ENCODE measurements around a stretch of chr2.

DNA sequence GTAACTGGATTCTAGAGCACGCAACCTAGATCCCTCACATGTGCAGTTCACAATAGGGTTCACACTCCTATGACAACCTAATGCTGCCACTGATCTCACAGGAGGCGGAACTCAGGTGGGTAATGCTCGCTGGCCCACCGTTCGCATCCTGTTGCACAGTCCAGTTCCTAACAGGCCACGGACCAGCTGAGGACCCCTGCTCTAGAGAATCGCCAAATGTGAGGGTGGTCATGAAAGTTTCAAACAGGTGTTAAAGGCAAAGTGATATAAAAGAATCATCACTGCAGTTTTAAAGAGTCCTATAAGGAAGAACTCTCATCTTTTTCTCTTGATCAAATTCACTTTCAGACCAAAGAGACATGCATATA is 106.3 kb downstream of the MEMO1 start:
- RAMPAGE, long total RNA = no peak
- RRBS = no CpG with 5 or more reads among the region's 7 CpGs
PRO-cap:
- standard = no peak
- CoPRO, capped RNA only, 2 experiments = no peak in any of the 2 experiments
- CoPRO, capped and uncapped RNA, 2 experiments = no peak in any of the 2 experiments
- CoPRO, uncapped RNA only, 2 experiments = no peak in any of the 2 experiments
CAGE:
- cytosol, long polyA plus RNA = no peak
- long polyA plus RNA = no peak
- nucleolus, long total RNA = no peak
- nucleus, long polyA plus RNA = no peak

DNA sequence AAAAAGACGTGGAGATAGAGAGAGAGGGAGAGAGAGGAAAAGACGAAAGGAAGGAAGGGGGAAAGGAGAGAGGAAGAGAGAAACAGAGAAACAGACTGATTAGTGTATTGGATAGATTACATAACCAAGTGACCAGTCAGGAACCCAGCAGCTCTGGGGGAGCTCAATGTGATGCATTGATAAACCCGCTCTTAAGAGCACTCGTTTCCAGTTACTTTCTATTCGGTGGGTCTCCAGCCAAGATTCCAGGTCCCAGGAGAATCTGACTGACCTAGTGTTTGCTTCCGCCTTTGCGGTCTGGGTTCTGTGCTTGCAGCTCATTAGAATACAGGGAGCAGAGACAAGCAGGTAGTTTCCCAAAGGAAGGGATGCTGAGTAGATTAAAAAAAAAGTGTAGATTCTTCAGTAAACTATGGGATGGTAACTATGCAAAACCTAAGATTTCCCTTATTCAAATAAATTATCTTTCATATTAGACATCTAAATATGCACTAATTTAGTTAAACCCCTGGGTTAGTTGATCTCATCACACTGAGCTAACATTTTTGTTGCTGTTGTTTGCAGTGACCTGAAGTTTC is 866 bp upstream of the SPAST start:
- RAMPAGE, long total RNA = no peak
- RRBS = no CpG with 5 or more reads among the region's 7 CpGs
PRO-cap:
- standard = bidirectional peak, plus-strand start at position 221 of the sequence, minus-strand start at position 245 of the sequence
- CoPRO, capped RNA only, 2 experiments = no peak in any of the 2 experiments
- CoPRO, capped and uncapped RNA, 2 experiments = no peak in any of the 2 experiments
- CoPRO, uncapped RNA only, 2 experiments = no peak in any of the 2 experiments
CAGE:
- cytosol, long polyA plus RNA = no peak
- long polyA plus RNA = no peak
- nucleolus, long total RNA = no peak
- nucleus, long polyA plus RNA = no peak

- RAMPAGE, long total RNA = no peak
- RRBS = no CpG with 5 or more reads among the region's 6 CpGs
PRO-cap:
- standard = no peak
- CoPRO, capped RNA only, 2 experiments = no peak in any of the 2 experiments
- CoPRO, capped and uncapped RNA, 2 experiments = no peak in any of the 2 experiments
- CoPRO, uncapped RNA only, 2 experiments = no peak in any of the 2 experiments
CAGE:
- cytosol, long polyA plus RNA = no peak
- long polyA plus RNA = no peak
- nucleolus, long total RNA = no peak
- nucleus, long polyA plus RNA = no peak
Measured at GRCh38 chr2:32201166-32201753, 35.6 kb downstream of the SLC30A6 start.

DNA sequence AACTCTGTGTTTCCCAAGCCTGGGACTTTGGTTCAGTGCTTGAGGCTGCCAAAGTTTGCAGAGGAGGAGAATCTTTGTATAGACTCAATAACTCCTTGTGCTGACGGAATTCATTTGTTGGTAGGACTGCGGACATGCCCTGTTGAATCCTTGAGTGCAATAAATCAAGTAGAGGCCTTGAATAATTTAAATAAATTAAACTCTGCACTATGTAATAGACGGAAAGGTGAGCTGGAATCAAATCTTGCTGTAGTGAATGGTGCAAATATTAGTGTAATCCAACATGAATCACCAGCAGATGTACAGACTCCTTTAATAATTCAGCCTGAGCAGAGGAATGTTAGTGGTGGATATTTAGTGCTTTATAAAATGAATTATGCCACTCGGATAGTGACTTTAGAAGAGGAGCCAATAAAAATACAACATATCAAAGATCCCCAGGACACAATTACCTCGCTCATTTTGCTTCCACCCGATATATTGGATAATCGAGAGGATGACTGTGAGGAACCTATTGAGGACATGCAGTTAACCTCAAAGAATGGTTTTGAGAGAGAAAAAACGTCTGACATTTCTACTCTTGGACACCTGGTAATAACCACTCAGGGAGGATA is 58.7 kb downstream of the BIRC6 start:
- RAMPAGE, long total RNA = no peak
- RRBS = no CpG with 5 or more reads among the region's 8 CpGs
PRO-cap:
- standard = no peak
- CoPRO, capped RNA only, 2 experiments = no peak in any of the 2 experiments
- CoPRO, capped and uncapped RNA, 2 experiments = no peak in any of the 2 experiments
- CoPRO, uncapped RNA only, 2 experiments = no peak in any of the 2 experiments
CAGE:
- cytosol, long polyA plus RNA = no peak
- long polyA plus RNA = no peak
- nucleolus, long total RNA = no peak
- nucleus, long polyA plus RNA = no peak

GRCh38 chr2:32555520-32556413 is 72.1 kb upstream of the TTC27 start:
- RAMPAGE, long total RNA = no peak
- RRBS = no CpG with 5 or more reads among the region's 11 CpGs
PRO-cap:
- standard = no peak
- CoPRO, capped RNA only, 2 experiments = no peak in any of the 2 experiments
- CoPRO, capped and uncapped RNA, 2 experiments = no peak in any of the 2 experiments
- CoPRO, uncapped RNA only, 2 experiments = peak in 2 of 2 experiments; most common plus-strand start chr2:32555768 (in 1)
CAGE:
- cytosol, long polyA plus RNA = no peak
- long polyA plus RNA = no peak
- nucleolus, long total RNA = no peak
- nucleus, long polyA plus RNA = no peak

DNA sequence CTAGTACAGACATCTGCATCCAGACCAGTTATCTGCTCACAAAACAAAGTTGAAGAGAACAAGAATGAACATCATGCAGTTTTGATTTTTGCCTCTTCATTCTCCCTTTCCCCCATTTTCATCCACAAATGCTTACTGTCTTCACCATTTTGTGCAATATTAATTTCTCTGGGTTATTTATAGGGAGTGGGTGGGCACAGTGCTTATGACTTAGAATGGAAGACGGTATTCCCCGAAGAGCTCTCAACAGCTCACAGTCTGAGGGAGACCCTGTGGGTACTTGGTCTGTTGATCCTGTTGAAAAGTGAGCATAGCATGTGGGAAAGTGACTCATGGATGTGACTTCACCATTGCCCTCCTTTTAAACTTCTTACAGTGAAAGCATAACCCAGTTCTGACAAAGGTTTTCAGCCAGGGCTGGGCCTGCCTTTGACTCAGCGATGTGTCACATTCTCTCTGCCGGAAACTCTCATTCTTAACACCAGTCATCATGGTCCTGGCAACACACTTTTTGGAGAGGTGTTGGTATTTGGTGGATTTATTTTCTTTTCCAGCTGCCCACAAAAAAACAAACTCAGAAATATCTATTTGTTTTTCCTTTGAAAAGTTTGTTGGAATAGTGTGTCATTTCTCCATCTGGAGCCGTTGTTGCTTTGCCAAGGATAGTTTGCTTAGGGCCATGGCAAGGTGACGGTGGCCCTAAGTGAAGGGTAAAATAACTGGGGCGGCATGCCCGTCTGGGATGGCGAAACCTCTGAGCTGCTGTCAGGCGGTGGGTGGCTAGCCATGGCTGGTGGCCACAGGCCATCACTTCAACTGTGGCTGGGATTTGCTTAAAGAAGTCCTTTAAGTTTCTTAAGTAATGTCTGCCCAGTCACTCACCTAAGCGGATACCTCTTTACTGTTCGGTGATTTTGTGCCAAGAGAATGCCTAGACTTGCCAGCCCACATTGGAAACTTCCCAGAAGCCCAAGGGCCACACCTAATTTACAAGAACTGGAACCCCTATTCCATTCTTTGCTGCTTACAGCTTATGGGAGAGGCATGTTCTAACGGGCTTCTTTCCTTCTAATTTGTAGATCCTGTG is 123.2 kb downstream of the LTBP1 start:
- RAMPAGE, long total RNA = no peak
- RRBS = no CpG with 5 or more reads among the region's 13 CpGs
PRO-cap:
- standard = no peak
- CoPRO, capped RNA only, 2 experiments = no peak in any of the 2 experiments
- CoPRO, capped and uncapped RNA, 2 experiments = no peak in any of the 2 experiments
- CoPRO, uncapped RNA only, 2 experiments = no peak in any of the 2 experiments
CAGE:
- cytosol, long polyA plus RNA = no peak
- long polyA plus RNA = no peak
- nucleolus, long total RNA = no peak
- nucleus, long polyA plus RNA = no peak

- RAMPAGE, long total RNA = no peak
- RRBS = no CpG with 5 or more reads among the region's 16 CpGs
PRO-cap:
- standard = no peak
- CoPRO, capped RNA only, 2 experiments = no peak in any of the 2 experiments
- CoPRO, capped and uncapped RNA, 2 experiments = no peak in any of the 2 experiments
- CoPRO, uncapped RNA only, 2 experiments = no peak in any of the 2 experiments
CAGE:
- cytosol, long polyA plus RNA = no peak
- long polyA plus RNA = no peak
- nucleolus, long total RNA = no peak
- nucleus, long polyA plus RNA = no peak
Measured at GRCh38 chr2:33214250-33214921, 262.1 kb upstream of the RASGRP3 start.

DNA sequence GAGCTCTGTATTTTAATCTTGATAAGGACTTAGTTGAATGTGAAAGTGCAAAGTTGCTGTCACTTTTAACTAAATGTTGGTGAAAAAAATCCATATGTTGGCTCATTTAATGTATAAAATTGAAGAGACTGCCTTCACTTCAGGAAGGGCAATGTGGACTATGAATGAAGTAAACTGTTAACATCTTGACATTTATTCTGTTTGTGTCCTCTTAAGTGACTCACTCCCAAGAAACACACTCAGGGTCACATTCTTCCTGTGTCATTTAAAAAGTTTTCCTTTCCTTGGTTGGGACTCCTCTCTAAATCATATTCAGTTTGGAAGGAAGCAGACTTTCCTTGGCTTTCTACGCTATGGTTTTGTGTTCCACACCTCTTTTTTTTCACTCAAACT is 256.5 kb upstream of the RASGRP3 start:
- RAMPAGE, long total RNA = no peak
- RRBS = no CpG with 5 or more reads among the region's 1 CpG
PRO-cap:
- standard = no peak
- CoPRO, capped RNA only, 2 experiments = no peak in any of the 2 experiments
- CoPRO, capped and uncapped RNA, 2 experiments = no peak in any of the 2 experiments
- CoPRO, uncapped RNA only, 2 experiments = no peak in any of the 2 experiments
CAGE:
- cytosol, long polyA plus RNA = no peak
- long polyA plus RNA = no peak
- nucleolus, long total RNA = no peak
- nucleus, long polyA plus RNA = no peak

- RAMPAGE, long total RNA = no peak
- RRBS = no CpG with 5 or more reads among the region's 4 CpGs
PRO-cap:
- standard = no peak
- CoPRO, capped RNA only, 2 experiments = no peak in any of the 2 experiments
- CoPRO, capped and uncapped RNA, 2 experiments = no peak in any of the 2 experiments
- CoPRO, uncapped RNA only, 2 experiments = no peak in any of the 2 experiments
CAGE:
- cytosol, long polyA plus RNA = no peak
- long polyA plus RNA = no peak
- nucleolus, long total RNA = no peak
- nucleus, long polyA plus RNA = no peak
Measured at GRCh38 chr2:33338514-33338890, 137.9 kb upstream of the RASGRP3 start.

- RAMPAGE, long total RNA = no peak
- RRBS = no CpG with 5 or more reads among the region's 7 CpGs
PRO-cap:
- standard = no peak
- CoPRO, capped RNA only, 2 experiments = no peak in any of the 2 experiments
- CoPRO, capped and uncapped RNA, 2 experiments = no peak in any of the 2 experiments
- CoPRO, uncapped RNA only, 2 experiments = no peak in any of the 2 experiments
CAGE:
- cytosol, long polyA plus RNA = no peak
- long polyA plus RNA = no peak
- nucleolus, long total RNA = no peak
- nucleus, long polyA plus RNA = no peak
Measured at GRCh38 chr2:33558581-33559096, 40.5 kb downstream of the FAM98A start.

DNA sequence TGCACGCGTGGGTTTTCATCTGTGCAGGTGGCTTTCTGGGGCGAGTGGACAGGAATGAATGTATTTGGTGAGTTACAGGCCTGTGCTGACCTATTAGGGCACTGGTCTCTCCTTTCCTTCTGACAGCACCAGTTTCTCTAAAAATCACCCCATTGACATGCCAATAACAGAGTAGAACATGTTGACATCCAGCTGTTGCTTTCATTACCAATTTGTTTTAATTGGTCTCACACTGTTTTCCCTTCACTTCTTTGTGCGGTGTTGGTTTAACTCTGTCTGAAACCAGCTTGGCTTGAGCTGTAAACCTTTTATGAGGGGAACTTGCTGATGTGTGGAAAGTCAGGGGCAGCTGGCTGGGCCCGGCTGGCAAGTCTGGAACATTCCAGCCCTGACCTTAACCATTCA is 643.2 kb upstream of the FAM98A start:
- RAMPAGE, long total RNA = no peak
- RRBS = no CpG with 5 or more reads among the region's 5 CpGs
PRO-cap:
- standard = no peak
- CoPRO, capped RNA only, 2 experiments = no peak in any of the 2 experiments
- CoPRO, capped and uncapped RNA, 2 experiments = no peak in any of the 2 experiments
- CoPRO, uncapped RNA only, 2 experiments = no peak in any of the 2 experiments
CAGE:
- cytosol, long polyA plus RNA = no peak
- long polyA plus RNA = no peak
- nucleolus, long total RNA = no peak
- nucleus, long polyA plus RNA = no peak

DNA sequence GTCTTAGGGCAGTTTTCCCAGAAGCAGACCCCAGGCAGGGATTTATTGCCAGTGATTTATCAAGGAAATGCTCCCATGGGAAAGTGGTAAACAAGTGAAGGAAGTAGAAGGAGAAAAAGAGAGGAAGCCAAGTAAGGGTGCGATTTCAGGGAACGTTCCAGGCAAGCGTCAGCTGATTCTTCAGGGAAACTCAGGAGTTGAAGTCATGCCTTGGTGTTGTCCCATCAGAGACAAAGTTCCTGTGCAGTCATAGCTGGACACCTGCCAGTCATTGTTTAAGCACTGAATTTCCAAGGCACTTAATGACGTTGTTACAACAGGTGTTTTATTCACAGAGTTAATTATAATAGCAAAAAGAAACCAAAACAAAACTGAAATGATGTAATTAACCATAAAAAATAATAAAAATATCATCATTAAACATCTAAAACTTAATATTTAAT is 381.8 kb upstream of the CRIM1 start:
- RAMPAGE, long total RNA = no peak
- RRBS = no CpG with 5 or more reads among the region's 4 CpGs
PRO-cap:
- standard = no peak
- CoPRO, capped RNA only, 2 experiments = no peak in any of the 2 experiments
- CoPRO, capped and uncapped RNA, 2 experiments = no peak in any of the 2 experiments
- CoPRO, uncapped RNA only, 2 experiments = no peak in any of the 2 experiments
CAGE:
- cytosol, long polyA plus RNA = no peak
- long polyA plus RNA = no peak
- nucleolus, long total RNA = no peak
- nucleus, long polyA plus RNA = no peak

DNA sequence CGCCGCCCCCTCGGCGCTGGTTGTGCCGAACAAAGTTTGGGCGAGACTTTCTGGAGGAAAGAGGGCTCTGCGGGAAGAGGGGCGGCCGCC is 930 bp downstream of the CRIM1 start:
- RAMPAGE, long total RNA = no peak
- RRBS = no CpG with 5 or more reads among the region's 9 CpGs
PRO-cap:
- standard = no peak
- CoPRO, capped RNA only, 2 experiments = no peak in any of the 2 experiments
- CoPRO, capped and uncapped RNA, 2 experiments = no peak in any of the 2 experiments
- CoPRO, uncapped RNA only, 2 experiments = no peak in any of the 2 experiments
CAGE:
- cytosol, long polyA plus RNA = no peak
- long polyA plus RNA = no peak
- nucleolus, long total RNA = no peak
- nucleus, long polyA plus RNA = no peak

- RAMPAGE, long total RNA = no peak
- RRBS = no CpG with 5 or more reads among the region's 5 CpGs
PRO-cap:
- standard = no peak
- CoPRO, capped RNA only, 2 experiments = no peak in any of the 2 experiments
- CoPRO, capped and uncapped RNA, 2 experiments = no peak in any of the 2 experiments
- CoPRO, uncapped RNA only, 2 experiments = no peak in any of the 2 experiments
CAGE:
- cytosol, long polyA plus RNA = no peak
- long polyA plus RNA = no peak
- nucleolus, long total RNA = no peak
- nucleus, long polyA plus RNA = no peak
Measured at GRCh38 chr2:36369636-36370196, 14.1 kb downstream of the CRIM1 start.

DNA sequence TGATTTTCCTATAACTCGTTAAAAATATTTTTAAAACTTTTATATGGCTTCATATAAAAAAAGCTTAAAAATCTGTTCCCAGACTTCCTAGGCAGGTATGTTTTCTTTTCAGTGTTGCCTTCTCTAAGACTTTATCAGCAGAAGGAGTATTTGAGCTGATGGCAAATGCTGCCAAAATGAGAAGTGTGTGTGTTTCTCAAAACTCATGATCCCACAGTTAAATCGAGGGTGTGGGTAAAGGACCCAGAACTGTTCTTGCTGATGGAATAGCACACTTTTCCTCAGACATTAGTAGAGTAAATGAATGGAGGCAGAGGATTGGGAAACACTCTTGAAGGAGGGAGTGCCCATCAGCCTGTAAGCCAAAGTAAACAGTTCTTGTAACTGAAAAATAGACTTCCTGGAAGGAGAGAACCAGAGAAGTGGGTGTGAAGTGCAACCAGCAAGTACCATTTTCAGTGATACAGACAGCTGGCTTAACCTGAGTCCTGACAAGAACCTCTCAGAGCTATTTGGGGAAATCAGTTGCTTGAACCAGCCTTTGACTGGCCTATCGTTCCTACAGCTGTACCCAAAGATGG is 17.5 kb downstream of the CRIM1 start:
- RAMPAGE, long total RNA = no peak
- RRBS = no CpG with 5 or more reads among the region's 3 CpGs
PRO-cap:
- standard = no peak
- CoPRO, capped RNA only, 2 experiments = no peak in any of the 2 experiments
- CoPRO, capped and uncapped RNA, 2 experiments = no peak in any of the 2 experiments
- CoPRO, uncapped RNA only, 2 experiments = no peak in any of the 2 experiments
CAGE:
- cytosol, long polyA plus RNA = no peak
- long polyA plus RNA = no peak
- nucleolus, long total RNA = no peak
- nucleus, long polyA plus RNA = no peak

DNA sequence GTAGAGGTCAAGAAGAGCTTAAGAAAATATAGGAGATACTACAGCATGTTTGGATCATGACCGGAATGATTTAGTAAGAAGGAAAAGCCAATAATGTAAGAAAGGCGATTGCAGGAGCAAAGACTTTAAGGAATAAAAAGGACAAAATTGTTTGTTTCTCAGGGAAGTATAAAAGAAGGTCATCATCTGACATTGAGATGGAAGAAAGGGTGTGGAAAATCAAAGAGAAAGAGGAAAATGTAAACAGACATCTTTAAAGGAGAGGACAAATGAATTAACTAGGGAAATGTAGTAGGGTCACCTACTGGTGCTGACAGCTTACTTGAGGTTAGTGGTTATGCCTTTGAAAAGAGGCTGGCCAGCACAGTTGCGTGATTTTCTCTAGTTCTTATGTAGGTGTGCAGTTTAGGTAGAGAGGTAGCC is 44.1 kb downstream of the CRIM1 start:
- RAMPAGE, long total RNA = no peak
- RRBS = no CpG with 5 or more reads among the region's 3 CpGs
PRO-cap:
- standard = no peak
- CoPRO, capped RNA only, 2 experiments = no peak in any of the 2 experiments
- CoPRO, capped and uncapped RNA, 2 experiments = no peak in any of the 2 experiments
- CoPRO, uncapped RNA only, 2 experiments = no peak in any of the 2 experiments
CAGE:
- cytosol, long polyA plus RNA = no peak
- long polyA plus RNA = no peak
- nucleolus, long total RNA = no peak
- nucleus, long polyA plus RNA = no peak

DNA sequence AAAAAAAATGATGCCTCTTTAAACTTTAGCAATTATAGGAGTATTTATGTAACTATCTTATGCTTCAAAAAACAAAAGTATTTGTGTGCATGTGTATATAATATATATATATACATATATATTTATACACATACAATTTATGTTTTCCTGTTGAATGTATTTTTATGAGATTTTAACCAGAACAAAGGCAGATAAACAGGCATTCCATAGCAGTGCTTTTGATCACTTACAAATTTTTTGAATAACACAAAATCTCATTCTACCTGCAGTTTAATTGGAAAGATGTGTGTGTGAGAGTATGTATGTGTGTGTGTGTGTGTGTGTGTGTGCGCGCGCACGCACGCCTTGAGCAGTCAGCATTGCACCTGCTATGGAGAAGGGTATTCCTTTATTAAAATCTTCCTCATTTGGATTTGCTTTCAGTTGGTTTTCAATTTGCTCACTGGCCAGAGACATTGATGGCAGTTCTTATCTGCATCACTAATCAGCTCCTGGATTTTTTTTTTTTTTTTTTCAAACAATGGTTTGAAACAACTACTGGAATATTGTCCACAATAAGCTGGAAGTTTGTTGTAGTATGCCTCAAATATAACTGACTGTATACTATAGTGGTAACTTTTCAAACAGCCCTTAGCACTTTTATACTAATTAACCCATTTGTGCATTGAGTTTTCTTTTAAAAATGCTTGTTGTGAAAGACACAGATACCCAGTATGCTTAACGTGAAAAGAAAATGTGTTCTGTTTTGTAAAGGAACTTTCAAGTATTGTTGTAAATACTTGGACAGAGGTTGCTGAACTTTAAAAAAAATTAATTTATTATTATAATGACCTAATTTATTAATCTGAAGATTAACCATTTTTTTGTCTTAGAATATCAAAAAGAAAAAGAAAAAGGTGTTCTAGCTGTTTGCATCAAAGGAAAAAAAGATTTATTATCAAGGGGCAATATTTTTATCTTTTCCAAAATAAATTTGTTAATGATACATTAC is 47.9 kb downstream of the FEZ2 start:
- RAMPAGE, long total RNA = no peak
- RRBS = no CpG with 5 or more reads among the region's 6 CpGs
PRO-cap:
- standard = no peak
- CoPRO, capped RNA only, 2 experiments = no peak in any of the 2 experiments
- CoPRO, capped and uncapped RNA, 2 experiments = no peak in any of the 2 experiments
- CoPRO, uncapped RNA only, 2 experiments = no peak in any of the 2 experiments
CAGE:
- cytosol, long polyA plus RNA = no peak
- long polyA plus RNA = no peak
- nucleolus, long total RNA = no peak
- nucleus, long polyA plus RNA = no peak

- RAMPAGE, long total RNA = no peak
PRO-cap:
- standard = no peak
- CoPRO, capped RNA only, 2 experiments = no peak in any of the 2 experiments
- CoPRO, capped and uncapped RNA, 2 experiments = no peak in any of the 2 experiments
- CoPRO, uncapped RNA only, 2 experiments = no peak in any of the 2 experiments
CAGE:
- cytosol, long polyA plus RNA = no peak
- long polyA plus RNA = no peak
- nucleolus, long total RNA = no peak
- nucleus, long polyA plus RNA = no peak
Measured at GRCh38 chr2:36550730-36550998, 47.3 kb downstream of the FEZ2 start.

DNA sequence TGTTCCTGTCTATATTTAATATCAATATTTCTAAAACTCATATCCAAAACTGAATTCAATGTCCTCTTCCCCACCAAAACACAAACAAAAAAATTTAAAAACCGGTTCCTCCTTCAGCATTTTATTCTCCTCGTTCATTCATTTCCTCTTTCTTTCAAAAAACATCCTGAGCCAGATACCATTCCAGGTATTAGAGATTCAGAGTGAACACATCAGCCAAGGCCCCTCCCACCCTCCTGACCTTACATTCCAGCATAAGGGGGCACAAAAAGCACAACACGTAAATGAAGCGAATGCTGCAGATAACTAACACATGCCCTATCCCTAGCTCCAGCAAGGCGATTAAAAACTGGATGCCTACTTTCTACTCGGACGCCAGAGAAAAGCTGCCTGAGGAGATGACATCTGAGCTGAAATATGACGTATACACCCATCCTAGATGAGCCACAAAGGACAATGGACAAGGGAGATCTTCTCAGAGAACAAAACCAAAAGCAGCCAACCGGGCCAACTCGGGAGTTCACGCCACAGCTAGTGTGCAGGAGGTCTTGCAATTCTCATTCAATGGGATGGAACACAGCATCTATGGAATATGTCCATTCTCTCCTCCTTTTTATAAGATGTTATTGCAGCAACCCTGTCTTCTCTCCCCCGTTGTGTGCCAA is 33.6 kb downstream of the FEZ2 start:
- RAMPAGE, long total RNA = no peak
- RRBS = no CpG with 5 or more reads among the region's 12 CpGs
PRO-cap:
- standard = no peak
- CoPRO, capped RNA only, 2 experiments = no peak in any of the 2 experiments
- CoPRO, capped and uncapped RNA, 2 experiments = no peak in any of the 2 experiments
- CoPRO, uncapped RNA only, 2 experiments = no peak in any of the 2 experiments
CAGE:
- cytosol, long polyA plus RNA = no peak
- long polyA plus RNA = no peak
- nucleolus, long total RNA = no peak
- nucleus, long polyA plus RNA = no peak